ENCODE data around the gene SLC10A2.

- RRBS, 2 experiments, result no CpG with 5 or more reads among the region's 15 CpGs
CAGE:
- cytosol, long polyA minus RNA, result no peak
- cytosol, long polyA plus RNA, result no peak
- long polyA plus RNA, result no peak
- nucleus, long polyA minus RNA, result no peak
- nucleus, long polyA plus RNA, result no peak
Measured at GRCh38 chr13:99501909-99502455, 710 bp downstream of the TM9SF2 start.

DNA sequence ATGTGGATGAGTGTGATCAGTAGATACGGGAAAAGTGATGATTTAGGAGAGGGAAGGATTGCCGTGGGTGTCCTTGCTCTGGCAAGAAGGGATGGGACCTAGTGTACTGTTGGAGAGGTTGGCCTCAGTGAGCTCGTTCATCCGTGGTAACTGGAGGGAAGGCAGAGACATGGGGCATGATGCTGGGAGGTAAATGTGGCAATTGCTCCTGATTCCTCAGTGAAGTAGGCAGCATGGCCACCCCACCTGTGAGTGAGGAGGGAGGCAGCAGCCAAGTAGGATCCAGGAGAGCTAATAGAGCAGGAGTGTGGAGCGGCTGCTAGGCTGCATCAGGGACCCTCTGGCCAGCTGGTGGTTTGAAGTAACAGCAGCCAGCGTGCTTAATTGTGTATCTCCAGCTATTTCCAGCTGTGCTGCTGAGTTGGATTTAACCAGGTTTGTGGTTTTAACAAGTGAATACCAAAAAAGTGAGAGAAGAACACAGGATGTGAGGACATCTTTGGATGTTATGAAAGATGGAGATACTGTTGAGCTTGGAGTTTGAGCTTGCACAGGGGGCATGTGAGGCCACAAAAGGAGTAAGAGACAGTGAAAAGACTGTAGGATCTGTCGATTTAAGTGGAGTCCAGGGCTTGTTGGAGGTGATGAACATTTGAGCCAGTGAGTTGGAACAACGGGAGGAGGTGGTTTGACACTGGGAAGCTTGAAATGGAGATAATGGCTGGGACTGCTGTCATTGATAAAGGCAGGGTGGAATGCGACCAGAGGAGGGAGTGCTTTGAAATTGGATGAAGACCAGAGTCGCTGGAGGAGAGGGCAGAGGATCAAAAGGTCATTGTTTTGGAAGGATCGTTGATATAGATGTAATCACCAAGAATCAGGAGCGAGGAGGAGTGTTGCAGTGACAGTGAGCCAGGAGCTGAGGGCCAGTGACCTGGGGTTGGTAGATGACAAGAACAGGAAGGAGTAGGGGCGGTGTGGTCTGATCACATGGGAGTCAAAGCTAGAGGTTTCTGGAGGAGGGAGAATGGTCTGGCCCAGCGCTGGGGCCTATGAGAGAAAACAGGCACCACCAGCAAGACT, 25.0 kb downstream of the TM9SF2 start:
- RRBS, 2 experiments, result no CpG with 5 or more reads among the region's 14 CpGs
CAGE:
- cytosol, long polyA minus RNA, result no peak
- cytosol, long polyA plus RNA, result no peak
- long polyA plus RNA, result no peak
- nucleus, long polyA minus RNA, result start-site peak on the plus strand centred at position 542 of the sequence, 199 bp wide, 20 reads
- nucleus, long polyA plus RNA, result no peak

- RRBS, 2 experiments, result no CpG with 5 or more reads among the region's 4 CpGs
CAGE:
- cytosol, long polyA minus RNA, result no peak
- cytosol, long polyA plus RNA, result no peak
- long polyA plus RNA, result no peak
- nucleus, long polyA minus RNA, result no peak
- nucleus, long polyA plus RNA, result no peak
Measured at GRCh38 chr13:99728678-99729264, 122.3 kb downstream of the CLYBL start.

- RRBS, 2 experiments, result 2 to 3% methylated on average over 17 of the region's 49 CpGs
CAGE:
- cytosol, long polyA minus RNA, result no peak
- cytosol, long polyA plus RNA, result no peak
- long polyA plus RNA, result no peak
- nucleus, long polyA minus RNA, result no peak
- nucleus, long polyA plus RNA, result no peak
Measured at GRCh38 chr13:99956817-99957545, 14.6 kb downstream of the ZIC5 start.

DNA sequence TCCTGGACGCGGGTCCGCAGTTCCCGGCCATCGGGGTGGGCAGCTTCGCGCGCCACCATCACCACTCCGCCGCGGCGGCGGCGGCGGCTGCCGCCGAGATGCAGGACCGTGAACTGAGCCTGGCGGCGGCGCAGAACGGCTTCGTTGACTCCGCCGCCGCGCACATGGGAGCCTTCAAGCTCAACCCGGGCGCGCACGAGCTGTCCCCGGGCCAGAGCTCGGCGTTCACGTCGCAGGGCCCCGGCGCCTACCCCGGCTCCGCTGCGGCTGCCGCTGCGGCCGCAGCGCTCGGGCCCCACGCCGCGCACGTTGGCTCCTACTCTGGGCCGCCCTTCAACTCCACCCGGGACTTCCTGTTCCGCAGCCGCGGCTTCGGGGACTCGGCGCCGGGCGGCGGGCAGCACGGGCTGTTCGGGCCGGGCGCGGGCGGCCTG, 502 bp downstream of the ZIC2 start:
- RRBS, 2 experiments, result 2% methylated on average over 13 to 24 of the region's 67 CpGs
CAGE:
- cytosol, long polyA minus RNA, result no peak
- cytosol, long polyA plus RNA, result no peak
- long polyA plus RNA, result no peak
- nucleus, long polyA minus RNA, result no peak
- nucleus, long polyA plus RNA, result no peak

- RRBS, 2 experiments, result no CpG with 5 or more reads among the region's 13 CpGs
CAGE:
- cytosol, long polyA minus RNA, result no peak
- cytosol, long polyA plus RNA, result no peak
- long polyA plus RNA, result no peak
- nucleus, long polyA minus RNA, result no peak
- nucleus, long polyA plus RNA, result no peak
Measured at GRCh38 chr13:100506174-100506607, 82.4 kb downstream of the GGACT start.

- RRBS, 2 experiments, result no CpG with 5 or more reads among the region's 16 CpGs
CAGE:
- cytosol, long polyA minus RNA, result no peak
- cytosol, long polyA plus RNA, result no peak
- long polyA plus RNA, result no peak
- nucleus, long polyA minus RNA, result no peak
- nucleus, long polyA plus RNA, result no peak
Measured at GRCh38 chr13:100533459-100533995, 55.1 kb downstream of the GGACT start.

GRCh38 chr13:101026285-101026559, 351.6 kb upstream of the TMTC4 start:
- RRBS, 2 experiments, result no CpG with 5 or more reads among the region's 5 CpGs
CAGE:
- cytosol, long polyA minus RNA, result no peak
- cytosol, long polyA plus RNA, result no peak
- long polyA plus RNA, result no peak
- nucleus, long polyA minus RNA, result no peak
- nucleus, long polyA plus RNA, result no peak

DNA sequence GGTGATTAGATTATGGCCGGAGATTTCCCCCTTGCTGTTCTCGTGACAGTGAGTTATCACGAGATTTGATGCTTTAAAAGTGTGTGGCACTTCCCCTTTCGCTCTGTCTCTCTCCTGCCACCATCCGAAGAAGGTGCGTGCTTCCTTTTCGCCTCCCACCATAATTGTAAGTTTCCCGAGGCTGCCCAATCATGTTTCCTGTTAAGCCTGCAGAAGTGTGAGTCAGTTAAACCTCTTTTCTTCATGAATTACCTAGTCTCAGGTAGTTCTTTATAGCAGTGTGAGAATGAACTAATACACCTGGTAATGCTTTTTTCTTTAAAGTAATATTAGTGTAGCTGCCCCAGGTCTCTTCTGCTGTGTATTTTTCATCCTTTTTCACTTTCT, 9.4 kb upstream of the NALCN start:
- RRBS, 2 experiments, result no CpG with 5 or more reads among the region's 8 CpGs
CAGE:
- cytosol, long polyA minus RNA, result no peak
- cytosol, long polyA plus RNA, result no peak
- long polyA plus RNA, result no peak
- nucleus, long polyA minus RNA, result no peak
- nucleus, long polyA plus RNA, result no peak

GRCh38 chr13:102481630-102481960, 115.2 kb upstream of the TPP2 start:
CAGE:
- cytosol, long polyA minus RNA, result no peak
- cytosol, long polyA plus RNA, result no peak
- long polyA plus RNA, result no peak
- nucleus, long polyA minus RNA, result no peak
- nucleus, long polyA plus RNA, result no peak

DNA sequence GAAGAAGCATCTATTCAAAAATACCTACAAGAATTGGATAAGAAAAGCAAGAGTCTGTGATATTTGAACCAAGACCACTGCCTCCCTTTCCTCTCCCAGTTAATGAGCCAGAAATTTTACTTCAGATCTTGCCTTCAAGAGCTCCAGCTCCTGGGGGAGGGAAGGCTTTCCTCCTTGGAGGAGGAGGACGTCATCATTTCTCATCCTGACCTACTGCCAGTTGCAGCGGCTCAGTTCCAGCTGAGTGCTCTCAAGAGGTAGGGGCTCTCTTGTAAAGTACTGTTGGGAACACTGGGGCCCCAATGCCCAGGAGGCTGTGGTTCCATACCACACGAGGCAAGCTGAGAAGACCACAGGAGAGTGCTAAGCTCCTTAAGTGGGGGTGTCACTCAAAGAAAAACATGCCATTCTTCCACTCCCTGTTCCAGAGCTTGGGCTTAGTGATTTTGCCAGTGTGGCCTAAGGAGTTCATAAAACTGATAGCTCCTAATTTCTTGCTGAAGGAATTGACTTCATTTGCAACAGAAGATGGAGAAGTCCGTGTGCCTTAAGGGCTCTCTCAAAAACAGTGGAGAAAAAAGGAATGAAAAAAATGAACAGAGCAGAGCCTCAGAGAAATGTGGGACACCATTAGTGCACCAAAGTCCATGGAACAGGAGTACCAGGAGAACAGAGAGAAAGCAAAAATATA, 36.1 kb downstream of the METTL21C start:
- RRBS, 2 experiments, result no CpG with 5 or more reads among the region's 4 CpGs
CAGE:
- cytosol, long polyA minus RNA, result no peak
- cytosol, long polyA plus RNA, result no peak
- long polyA plus RNA, result no peak
- nucleus, long polyA minus RNA, result no peak
- nucleus, long polyA plus RNA, result no peak

GRCh38 chr13:102681999-102682525, 12.8 kb downstream of the METTL21C start:
- RRBS, 2 experiments, result no CpG with 5 or more reads among the region's 3 CpGs
CAGE:
- cytosol, long polyA minus RNA, result no peak
- cytosol, long polyA plus RNA, result no peak
- long polyA plus RNA, result no peak
- nucleus, long polyA minus RNA, result no peak
- nucleus, long polyA plus RNA, result no peak

DNA sequence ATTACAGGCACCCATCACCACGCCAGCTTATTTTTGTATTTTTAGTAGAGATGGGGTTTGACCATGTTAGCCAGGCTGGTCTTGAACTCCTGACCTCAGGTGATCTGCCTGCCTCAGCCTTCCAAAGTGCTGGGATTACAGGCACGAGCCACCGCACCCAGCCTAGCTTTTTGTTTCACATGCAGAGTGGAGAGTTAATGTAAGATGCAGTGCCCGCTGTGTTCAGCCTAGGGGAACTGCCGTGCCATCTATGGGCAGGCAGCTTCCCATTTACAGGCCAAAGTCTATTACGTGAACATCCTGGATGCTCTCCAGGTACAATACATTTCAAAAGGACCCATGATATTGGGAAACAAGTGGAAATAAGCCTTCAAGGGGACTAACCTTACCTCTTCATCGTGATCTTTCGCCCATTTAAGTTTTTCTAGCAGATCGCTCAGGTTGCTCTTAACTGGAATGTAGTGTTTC, 10.1 kb downstream of the POGLUT2 start:
- RRBS, 2 experiments, result no CpG with 5 or more reads among the region's 9 CpGs
CAGE:
- cytosol, long polyA minus RNA, result no peak
- cytosol, long polyA plus RNA, result no peak
- long polyA plus RNA, result no peak
- nucleus, long polyA minus RNA, result no peak
- nucleus, long polyA plus RNA, result no peak

DNA sequence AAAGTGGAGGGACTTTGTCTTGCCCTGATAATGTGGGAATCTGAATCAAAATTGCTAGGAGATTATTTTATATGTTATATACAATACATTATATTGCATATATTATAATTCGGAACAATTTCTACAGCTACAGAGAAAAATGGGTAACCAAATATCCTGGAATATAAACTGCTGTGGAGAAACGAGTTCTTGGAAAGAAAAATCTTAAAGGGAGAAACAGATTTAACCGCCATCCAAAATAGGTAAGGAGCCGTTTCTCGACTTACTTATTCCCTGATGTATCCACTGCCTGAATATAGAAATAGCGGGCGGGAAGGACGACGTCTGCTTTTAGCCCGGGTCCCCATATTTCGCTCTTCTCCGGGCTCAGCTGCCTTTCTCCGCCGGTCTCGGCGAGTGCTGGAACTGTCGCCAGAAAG, 544 bp downstream of the POGLUT2 start:
- RRBS, 2 experiments, result no CpG with 5 or more reads among the region's 17 CpGs
CAGE:
- cytosol, long polyA minus RNA, result no peak
- cytosol, long polyA plus RNA, result no peak
- long polyA plus RNA, result no peak
- nucleus, long polyA minus RNA, result no peak
- nucleus, long polyA plus RNA, result no peak

DNA sequence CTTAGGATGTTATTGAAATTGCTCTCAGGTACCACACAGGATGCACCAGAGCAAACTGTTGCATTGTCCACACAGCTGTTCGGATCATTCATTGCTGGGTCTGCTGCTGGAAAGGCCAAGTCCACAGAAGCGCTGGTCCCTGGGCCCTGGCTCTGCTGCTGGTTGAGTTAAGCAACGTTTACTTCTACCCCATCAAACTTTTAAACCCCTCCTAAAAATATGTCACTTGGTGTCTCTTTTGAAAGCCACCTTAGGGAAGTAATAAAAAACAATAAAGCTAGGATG, at the start of gene SLC10A2:
Gene SLC10A2 (minus strand): TSS at position 260 of the 285 bp plus-strand sequence.
- RRBS, 2 experiments, result no CpG with 5 or more reads among the region's 3 CpGs
CAGE:
- cytosol, long polyA minus RNA, result no peak
- cytosol, long polyA plus RNA, result no peak
- long polyA plus RNA, result no peak
- nucleus, long polyA minus RNA, result no peak
- nucleus, long polyA plus RNA, result no peak

GRCh38 chr13:104015069-104015561, 948.9 kb upstream of the SLC10A2 start:
- RRBS, 2 experiments, result no CpG with 5 or more reads among the region's 9 CpGs
CAGE:
- cytosol, long polyA minus RNA, result no peak
- cytosol, long polyA plus RNA, result no peak
- long polyA plus RNA, result no peak
- nucleus, long polyA minus RNA, result no peak
- nucleus, long polyA plus RNA, result no peak

DNA sequence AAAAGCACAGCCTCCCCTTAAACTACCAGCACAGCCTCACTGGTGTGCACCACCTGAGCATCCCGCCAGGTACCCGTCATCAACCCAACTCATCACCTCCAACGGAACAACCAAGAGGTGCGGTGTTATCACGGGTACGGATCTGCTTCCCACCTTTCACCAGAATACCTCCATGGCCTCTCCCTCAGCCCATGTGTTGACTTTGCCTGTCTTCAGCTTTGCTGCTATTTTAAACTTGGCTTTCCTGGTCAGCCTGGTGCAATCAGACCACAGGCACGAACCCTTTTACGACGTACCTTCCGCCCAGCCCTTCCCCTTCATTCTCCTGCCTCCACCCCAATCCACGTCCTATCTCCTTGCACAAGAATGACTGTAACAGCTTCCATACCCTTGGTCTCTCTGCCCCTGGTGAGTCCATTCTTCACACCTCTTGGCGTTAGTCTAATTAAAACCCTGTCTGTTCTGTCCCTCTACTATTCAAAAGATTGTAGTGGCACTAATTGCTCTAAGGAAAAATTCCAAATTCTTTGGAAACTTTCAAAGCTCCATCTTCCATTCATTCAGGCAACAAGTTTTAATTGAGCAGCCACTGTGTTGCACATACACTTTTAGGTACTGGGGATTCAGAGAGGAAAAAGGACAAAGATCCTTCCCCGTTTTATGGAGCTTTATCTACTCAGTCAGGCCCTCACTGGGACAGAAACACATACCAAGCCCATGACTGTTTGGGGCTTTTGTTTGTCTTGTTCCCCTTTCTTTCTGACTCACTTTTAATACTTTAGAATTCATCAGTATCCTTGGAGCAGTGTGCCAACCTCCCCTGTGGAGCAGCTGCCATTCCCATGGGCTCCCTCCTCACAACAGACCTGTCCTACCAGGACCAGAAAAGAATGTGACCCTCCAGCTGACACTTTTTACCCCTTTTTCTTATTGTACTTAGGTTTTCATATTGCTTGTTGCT, 431.5 kb downstream of the EFNB2 start:
- RRBS, 2 experiments, result no CpG with 5 or more reads among the region's 13 CpGs
CAGE:
- cytosol, long polyA minus RNA, result no peak
- cytosol, long polyA plus RNA, result no peak
- long polyA plus RNA, result no peak
- nucleus, long polyA minus RNA, result no peak
- nucleus, long polyA plus RNA, result no peak

GRCh38 chr13:106490807-106491763, 44.4 kb downstream of the EFNB2 start:
- RRBS, 2 experiments, result 54 to 55% methylated on average over 4 of the region's 23 CpGs
CAGE:
- cytosol, long polyA minus RNA, result no peak
- cytosol, long polyA plus RNA, result no peak
- long polyA plus RNA, result no peak
- nucleus, long polyA minus RNA, result no peak
- nucleus, long polyA plus RNA, result no peak

DNA sequence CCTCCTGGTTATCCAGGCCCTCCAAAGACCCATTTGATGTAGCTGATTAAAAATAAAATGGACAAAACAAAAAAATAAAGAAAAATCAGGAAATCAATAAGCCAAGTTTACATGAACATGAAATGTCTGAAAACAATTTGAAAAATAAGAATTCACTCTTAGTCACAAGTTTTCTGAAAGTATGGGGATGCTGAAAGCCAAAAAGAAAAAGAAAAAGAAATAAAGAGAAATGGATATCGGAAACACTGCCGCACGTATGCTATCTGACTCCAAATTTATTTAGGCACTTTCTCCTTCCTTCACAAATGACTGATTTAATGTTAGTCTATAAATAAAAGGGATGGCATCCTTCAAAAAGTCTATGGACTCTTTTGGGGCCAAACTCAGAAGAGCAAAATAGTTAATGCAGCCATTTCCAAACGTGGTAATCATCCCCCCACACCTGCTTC, 39.6 kb downstream of the EFNB2 start:
- RRBS, 2 experiments, result no CpG with 5 or more reads among the region's 4 CpGs
CAGE:
- cytosol, long polyA minus RNA, result no peak
- cytosol, long polyA plus RNA, result no peak
- long polyA plus RNA, result no peak
- nucleus, long polyA minus RNA, result no peak
- nucleus, long polyA plus RNA, result no peak

- RRBS, 2 experiments, result no CpG with 5 or more reads among the region's 9 CpGs
CAGE:
- cytosol, long polyA minus RNA, result no peak
- cytosol, long polyA plus RNA, result no peak
- long polyA plus RNA, result no peak
- nucleus, long polyA minus RNA, result no peak
- nucleus, long polyA plus RNA, result no peak
Measured at GRCh38 chr13:106507877-106508376, 27.5 kb downstream of the EFNB2 start.

Data from HepG2 (cell line).